ENCODE results near the genes CD40, SLC2A10 and NCOA3.

DNA sequence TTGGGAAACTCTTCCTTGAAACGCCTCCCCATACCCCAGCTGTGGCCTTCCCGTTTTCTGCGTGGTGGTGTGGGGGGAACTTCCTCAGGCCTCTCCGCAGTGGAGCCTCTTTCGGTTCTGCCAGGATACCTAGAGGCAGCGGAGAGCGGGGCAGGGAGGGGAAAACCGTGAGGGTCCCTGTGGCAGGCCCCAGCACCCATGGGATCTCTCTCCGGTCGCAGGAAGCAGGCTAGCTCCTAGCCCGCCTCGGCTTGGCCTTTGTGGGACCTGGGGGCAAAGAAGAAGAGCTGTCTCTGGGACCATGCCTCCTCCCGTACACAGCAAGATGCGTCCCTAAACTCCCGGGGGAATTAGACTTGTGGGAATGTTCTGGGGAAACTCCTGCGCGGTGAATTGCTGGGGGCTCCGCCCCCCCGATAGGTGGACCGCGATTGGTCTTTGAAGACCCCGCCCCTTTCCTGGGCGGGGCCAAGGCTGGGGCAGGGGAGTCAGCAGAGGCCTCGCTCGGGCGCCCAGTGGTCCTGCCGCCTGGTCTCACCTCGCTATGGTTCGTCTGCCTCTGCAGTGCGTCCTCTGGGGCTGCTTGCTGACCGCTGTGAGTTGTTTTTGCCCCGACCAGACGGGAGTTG, at the start of gene CD40:
Gene CD40 (plus strand): TSS at position 515 of the 629 bp plus-strand sequence.
- RRBS: no CpG with 5 or more reads among the region's 33 CpGs

DNA sequence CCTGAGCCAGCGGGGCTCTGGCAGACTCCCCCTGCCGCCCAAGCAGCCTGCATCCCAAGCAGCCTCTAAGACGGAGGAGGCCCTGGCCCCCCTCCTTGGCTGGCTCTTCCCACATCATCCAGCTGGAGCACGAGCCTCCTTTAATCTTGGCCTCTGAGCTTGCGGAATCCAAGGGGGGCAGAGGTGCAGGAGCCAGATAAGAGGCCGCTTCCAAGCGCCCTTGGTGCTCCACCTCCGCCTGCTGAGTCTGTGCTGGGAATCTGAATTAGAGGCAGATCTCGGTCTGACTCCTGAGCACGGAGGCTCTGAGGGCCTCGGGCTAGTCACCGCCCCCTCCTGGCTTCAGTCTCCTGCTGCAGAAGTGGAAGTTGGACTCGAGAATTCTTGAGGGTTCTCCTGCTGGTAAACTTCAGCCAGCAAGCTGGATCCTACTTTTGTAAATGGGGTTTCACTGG, 15.8 kb downstream of the SLC35C2 start:
- RRBS: no CpG with 5 or more reads among the region's 13 CpGs

DNA sequence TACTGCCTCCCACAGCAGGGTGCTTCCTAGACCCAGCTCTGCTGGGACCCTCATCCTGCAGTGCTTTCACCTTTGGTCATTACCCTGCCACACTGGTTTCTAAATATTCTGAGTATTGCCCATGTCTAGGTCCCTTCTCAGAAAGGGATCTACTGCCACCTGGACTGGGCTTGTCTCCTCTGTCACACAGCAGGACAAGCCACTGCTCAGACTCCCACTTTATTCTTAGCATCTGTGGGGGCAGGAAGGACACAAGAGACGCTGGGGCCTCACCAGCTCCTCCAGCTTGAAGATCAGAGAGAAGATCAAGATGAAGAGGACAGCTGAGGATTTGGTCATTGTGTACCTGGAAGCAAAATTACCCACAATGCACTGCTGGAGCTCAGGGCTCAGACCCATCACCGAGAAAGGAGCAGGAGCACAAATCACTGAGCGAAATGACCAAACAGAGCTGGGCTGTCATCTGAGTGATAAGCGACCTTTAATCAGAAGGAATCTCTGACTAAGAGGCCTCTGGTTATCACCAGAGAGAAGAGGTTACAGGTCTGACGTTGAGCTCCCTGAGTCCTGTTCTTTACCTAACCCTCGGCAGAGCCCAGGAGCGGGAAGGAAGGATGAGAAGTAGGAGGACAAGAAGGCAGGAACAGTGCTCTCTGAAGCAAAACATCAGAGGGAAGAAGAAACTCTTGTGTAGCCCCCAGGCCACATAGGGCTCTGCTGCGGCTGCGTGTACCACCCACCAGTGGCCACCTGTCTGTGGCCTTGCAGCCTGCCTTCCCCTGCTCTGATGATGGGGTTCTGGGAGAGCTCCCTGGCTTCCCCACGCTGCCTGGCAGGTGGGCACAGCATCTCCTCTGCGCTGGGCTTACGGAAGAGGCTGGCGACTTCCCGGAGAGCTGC, 8.4 kb downstream of the SLC35C2 start:
- RRBS: 89% methylated on average over 1 of the region's 14 CpGs

- RRBS: no CpG with 5 or more reads among the region's 11 CpGs
These were observed 2.8 kb downstream of the SLC35C2 start for GRCh38 chr20:46360968-46362275.

GRCh38 chr20:46406937-46407514, 611 bp upstream of the ELMO2 start:
- RRBS: no CpG with 5 or more reads among the region's 24 CpGs

- RRBS: no CpG with 5 or more reads among the region's 22 CpGs
These were observed 12.1 kb upstream of the OCSTAMP start for GRCh38 chr20:46562220-46563247.

GRCh38 chr20:46709447-46710422, at the start of gene SLC2A10:
SLC2A10 (plus strand) TSS chr20:46709649.
- RRBS: 3% methylated on average over 11 of the region's 80 CpGs

GRCh38 chr20:47118593-47118964, 223.9 kb downstream of the EYA2 start:
- RRBS: no CpG with 5 or more reads among the region's 7 CpGs

DNA sequence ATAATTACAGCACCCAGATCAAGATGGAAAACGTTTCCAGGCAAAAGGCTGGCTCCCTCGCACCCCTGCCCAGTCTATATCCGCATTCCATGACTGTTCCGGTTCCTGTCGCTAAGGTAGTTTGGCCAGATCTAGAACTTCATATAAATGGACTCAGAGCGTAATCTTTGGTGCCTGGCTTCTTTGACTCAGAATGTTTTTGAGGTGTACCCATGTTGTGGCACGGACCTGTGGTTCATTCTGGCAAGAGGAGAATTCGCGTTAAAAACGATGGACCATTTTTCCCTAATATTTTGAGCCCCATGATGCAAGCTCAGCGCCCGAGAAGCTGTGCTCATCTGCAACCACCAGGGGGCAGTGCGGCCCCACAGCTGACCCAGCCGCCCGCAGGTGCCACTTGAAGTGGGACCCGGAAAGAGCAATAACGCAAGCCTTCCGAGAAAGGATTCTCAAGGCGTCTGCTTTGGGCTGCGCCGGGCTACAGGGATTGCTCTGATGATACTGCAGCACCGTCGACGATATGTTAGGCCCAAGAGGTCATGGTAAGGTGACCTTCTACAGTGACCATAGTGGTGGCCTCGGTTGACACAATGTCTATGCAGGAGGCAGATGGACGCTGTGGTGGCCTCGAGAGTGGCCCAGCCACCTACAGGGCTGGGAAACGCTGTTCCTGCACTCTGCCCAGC, 160.2 kb downstream of the ZMYND8 start:
- RRBS: 8% methylated on average over 6 of the region's 28 CpGs

DNA sequence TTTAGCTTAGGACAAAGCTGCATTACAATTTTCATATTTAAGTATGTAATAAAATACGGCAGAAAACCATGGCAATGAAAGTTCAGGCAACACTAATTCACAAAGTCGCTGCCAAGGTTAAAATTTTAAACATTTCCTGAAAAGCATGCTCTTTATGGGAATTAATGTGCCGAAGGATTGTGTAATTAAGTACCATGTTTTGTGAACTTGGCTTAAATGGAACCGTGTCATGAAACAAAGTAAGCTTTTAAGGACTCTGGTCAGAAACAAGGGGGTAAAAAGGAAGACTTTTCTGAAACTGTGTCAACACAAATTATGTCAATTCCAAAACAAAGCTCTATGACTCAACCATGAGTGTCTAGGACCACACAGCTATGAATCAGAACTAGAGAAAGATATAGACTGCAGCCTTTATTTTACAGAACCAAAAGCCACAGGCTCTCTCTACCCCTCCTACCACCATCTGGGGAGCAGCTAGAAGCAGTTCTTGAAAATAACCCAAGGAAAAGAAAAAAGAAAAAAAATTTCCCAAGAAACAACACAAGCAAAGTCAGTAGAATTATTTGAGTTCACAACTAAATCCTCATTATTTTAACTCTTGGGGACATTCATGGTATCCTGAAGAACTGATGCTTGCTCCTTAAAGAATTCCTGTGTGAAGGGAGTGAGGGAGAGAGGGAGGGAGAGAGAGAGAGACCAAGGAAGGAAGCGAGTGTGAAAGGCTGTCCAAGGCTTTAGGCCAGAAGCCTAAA, 82.0 kb downstream of the ZMYND8 start:
- RRBS: no CpG with 5 or more reads among the region's 5 CpGs

DNA sequence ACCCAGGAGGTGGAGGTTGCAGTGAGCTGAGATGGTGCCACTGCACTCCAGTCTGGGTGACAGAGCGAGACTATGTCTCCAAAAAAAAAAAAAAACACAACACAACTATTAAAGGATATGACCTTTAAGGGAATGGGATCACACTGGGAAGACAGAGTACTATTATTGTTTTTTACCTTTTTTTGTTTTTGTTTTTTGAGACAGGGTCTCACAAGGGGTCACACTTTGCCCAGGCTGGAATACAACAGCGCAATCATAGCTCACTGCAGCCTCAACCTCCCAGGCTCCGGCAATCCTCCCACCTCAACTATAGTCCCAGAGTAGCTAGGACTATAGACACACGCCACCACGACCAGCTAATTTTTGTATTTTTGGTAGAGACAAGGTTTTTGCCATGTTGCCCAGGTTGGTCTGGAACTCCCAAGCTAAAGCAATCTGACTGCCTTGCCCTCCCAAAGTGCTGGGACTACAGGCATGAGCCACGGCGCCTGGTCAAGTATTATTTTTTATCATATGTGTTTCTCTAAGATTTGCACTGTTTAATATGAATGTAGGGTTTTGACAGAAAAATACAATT, 81.0 kb downstream of the ZMYND8 start:
- RRBS: no CpG with 5 or more reads among the region's 7 CpGs

GRCh38 chr20:47286980-47287640, 69.4 kb downstream of the ZMYND8 start:
- RRBS: no CpG with 5 or more reads among the region's 12 CpGs

DNA sequence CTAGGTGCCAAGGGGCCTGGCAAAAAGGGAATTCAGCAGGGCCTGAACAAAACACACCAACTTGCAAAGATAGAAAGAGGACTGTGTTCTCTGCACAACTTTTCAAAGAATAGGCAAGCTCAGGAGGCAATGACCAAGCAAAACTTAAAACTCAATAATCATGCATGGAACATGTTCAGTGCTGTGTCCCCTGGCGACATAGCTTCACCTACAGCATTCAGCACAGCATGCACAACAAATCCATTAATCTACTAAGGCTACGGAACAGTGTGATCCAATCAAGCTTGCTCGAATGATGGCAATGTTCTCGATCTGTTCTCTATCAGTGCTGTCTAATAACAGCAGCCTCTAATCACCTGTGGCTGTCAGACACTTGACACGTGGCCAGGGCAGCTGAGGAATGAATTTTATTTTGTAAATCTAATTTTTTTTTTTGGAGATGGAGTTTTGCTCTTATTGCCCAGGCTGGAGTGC, 27.5 kb downstream of the ZMYND8 start:
- RRBS: no CpG with 5 or more reads among the region's 5 CpGs

DNA sequence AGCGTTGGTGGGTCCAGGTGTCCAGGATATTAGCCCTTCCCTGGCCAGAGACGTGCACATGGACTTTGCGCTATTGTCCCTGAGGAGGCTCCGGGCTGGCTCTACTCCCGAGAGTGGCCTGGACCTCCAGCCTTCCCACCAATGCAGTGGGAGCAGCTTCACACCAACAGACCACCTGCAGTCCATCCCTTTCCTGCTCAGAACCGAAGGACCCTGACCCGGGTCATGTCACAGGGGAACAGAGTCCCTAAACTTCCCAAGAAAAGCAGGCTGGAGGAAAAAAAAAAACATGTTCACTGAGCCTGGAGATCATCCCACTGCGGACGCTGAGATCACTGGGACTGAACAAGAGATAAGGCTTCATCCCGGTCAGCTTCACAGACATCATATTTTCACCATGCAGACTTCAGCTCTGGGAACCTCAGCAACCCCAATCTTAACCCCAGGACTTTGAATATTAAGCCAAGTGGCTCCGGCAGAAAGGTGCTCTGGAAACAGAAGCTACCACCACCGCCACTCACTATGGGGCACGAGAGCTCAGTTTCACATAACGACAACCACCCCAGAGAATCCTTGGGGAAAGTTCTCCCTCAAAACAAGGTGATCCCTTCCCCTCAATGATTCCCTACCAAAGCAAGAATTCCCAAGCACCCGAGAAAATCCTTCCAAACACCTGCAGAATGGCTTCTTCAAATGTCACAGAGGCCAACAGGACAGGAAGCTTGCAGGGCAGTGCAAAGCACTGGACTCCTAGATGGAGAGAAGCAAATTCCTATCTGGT, 18.2 kb downstream of the ZMYND8 start:
- RRBS: 86% methylated on average over 2 of the region's 15 CpGs

GRCh38 chr20:47359481-47360013, 3.0 kb upstream of the ZMYND8 start:
- RRBS: no CpG with 5 or more reads among the region's 5 CpGs

GRCh38 chr20:47463724-47463923, 38.1 kb upstream of the NCOA3 start:
- RRBS: no CpG with 5 or more reads among the region's 3 CpGs

DNA sequence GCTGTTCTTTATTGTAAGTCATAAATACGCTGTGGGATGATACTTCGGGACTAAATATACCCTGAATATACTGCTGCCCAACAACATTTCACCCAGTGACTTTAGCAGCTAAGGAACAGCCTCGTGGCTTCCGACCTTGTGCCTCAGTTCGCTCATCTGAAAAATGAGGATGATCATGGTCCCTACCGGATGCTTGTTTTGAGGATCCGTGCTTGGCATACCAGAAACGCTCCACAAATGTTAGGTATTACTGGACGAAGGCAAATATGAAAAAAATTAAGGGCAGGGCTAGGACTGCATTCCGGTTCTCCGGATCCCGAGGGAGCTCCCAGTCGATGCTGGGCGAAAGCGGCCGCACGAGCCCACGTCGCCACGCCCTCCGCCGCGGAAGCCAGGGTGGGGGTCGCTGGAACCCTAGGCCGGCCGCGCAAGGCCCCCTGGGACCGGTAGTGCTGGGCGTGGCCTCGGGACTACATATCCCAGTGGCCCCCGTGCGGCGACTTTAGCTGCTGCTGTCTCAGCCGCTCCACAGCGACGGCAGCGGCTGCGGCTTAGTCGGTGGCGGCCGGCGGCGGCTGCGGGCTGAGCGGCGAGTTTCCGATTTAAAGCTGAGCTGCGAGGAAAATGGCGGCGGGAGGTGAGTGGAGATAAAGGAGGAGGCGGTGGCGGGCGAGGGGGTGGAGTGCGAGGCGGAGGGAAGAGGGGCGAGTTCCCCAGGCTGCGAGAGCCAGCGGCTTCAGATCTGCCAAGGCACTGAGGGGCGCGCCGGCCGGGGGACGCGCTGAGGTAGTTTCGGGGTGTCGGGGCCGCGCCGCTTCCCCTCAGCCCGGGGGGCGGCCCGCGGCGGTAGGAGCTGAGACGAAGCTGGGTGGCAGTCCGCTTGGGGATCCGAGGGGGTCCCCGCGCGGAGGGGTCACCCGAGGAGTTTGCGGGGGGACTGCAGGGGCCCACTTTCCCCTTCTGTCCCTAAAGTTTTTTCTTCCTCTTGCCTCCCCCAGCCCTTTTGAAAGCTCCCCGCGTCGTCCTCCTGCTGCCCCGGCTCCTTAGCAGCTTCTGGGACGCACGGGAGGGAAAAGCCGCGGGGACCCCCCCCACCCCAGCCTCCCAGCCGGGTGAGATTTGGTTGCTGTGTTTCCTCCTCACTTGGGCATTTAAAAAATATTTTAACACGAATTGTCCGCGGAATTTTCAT, at the start of gene NCOA3:
Gene NCOA3 (plus strand): TSS at position 505 of the 1,192 bp plus-strand sequence.
- RRBS: 2% methylated on average over 24 of the region's 94 CpGs

DNA sequence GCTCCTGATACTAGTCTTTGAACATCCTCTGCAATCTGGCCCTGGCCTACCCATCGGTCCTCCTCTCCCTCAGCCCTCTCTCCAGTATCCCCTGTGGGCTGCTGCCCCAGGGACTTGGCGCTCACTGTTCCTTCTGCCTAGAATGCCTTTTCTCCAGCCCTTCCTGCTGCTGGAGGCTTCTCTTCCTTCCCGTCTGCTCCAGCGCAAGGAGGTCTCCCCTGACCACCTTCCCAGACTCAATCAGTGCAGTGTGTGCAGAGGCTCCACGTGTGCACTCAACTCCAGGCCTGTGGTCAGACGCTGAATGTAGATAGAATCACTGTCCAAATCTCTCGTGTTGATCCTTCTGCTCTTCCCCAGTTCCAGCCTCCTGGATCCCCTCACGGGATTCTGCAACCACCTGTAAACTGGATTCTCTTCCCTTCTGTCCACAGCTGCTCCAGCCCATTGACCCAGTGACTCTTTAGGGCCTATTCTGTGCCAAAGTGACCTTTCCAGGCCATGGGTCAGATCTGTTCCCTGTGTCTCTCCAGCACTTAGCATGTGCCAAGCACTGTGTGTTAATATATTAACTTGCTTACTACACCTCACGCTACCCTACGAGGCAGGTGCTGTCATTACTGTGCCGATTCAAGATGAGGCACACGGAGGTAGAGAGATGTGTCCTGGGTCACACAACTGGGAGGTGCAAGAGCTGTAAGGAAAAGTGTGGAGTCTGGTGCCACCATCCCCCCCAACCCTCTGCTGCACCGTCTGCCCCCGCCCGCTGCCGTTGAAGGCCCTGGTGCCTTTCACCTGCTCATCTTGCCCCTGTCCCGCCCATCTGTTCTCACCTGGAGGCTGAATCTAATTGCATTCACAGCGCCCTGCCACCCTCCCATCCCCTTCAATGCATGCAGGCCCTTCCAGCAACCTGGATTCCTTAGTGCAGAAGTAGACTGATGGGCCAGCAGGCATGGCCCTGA, 112.2 kb downstream of the SULF2 start:
- RRBS: no CpG with 5 or more reads among the region's 18 CpGs

GRCh38 chr20:47678679-47679054, 106.6 kb downstream of the SULF2 start:
- RRBS: no CpG with 5 or more reads among the region's 13 CpGs

DNA sequence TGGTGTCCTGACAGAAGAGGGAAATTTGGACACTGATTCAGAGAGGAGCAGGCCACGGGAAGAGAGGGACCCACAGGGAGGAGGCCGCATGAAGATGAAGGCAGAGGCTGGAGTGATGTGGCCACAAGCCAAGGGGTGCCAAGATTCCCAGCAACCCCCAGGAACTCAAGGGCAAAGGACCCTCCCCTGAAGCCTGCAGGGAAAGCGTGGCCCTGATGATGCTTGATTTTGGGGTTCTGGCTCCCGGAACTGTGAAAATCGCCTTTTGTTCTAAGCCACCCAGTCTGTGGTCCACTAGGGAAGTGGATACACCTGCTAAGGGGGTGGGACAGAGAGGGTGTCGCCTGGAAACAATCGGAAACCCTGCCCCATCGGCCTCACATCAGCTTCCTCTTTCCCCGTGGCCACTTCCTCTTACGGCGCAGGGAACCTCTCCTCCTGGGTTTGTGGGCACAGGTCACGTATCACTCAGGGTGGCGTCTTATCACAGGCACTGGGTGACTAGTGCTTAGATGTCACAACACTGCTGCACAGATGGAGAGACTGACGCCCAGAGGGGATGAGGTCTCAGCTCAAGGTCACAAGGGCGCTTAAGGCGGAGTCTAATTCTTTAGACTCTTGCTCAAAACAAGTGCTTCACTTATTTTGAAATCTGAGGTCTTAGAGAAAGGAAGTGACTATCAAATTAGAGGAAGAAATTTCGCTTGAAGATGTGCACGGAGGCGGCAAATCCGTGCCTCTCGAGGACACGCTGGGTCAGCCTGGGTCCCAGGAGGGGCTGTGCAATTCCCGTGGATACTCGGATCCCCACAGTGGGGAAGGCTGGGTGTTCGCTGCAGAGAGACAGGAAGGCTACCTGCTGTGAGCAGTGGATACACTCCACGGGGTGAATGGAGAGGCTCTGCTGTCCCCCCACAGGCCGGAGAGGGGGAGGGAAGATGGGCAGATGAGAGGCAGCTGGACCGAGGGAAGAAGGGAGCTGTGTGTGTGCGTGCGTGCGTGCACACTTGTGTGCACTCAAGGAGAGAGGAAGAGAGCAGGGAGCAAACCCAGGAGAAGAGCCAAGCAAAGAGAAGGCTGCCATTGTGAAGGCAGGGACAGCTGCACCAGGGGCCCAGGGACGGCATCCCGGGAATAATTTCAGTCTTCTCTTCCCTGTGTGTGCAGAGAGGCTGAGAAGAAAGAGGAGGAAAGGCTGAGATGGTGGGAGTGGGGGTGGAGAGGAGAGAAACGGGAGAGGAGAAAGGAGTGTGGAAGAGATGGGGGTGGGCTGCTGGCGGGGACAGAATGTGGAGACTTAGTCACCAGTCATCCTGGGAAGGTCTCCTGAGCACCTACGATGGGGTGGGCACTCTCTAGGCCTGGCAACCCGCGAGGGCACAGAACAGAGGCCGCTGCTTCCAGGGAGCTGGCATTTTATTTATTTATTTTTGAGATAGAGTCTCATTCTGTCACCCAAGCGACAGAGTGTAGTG, 57.5 kb downstream of the SULF2 start:
- RRBS: no CpG with 5 or more reads among the region's 40 CpGs